ENCODE measurements around the genes PTGIS and SPATA2.

GRCh38 chr20:49505418-49506121 is 23.1 kb upstream of the KCNB1 start:
- PRO-cap: no peak
- RAMPAGE, long total RNA, 2 experiments: no peak in any of the 2 experiments

GRCh38 chr20:49567795-49569053 is at the start of gene PTGIS:
TSS of gene PTGIS (minus strand) at chr20:49568137.
- PRO-cap: bidirectional peak, plus-strand start at chr20:49568082, minus-strand start at chr20:49568083
- RAMPAGE, long total RNA, 2 experiments: start-site peak on the minus strand in 1 of 2 experiments, at chr20:49568078-49568137 at its widest, 39 reads per replicate

DNA sequence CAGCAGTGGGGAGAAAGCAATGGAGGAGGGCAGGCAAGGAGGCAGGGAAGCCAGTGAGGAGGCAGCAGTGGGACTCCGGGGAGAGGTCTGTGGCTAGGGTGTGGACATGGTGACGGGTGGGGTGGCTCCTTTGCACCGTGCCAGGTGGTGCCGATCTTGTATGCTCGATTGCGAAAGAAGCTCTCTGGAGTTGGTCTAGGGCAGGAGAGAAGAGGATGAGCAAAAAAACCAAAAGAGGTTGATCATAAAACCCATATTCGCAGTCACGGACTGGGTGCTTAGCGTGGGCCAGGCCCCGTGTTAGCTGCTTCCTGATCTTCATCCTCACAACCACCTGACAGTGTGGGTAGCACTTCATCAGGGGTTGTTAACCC is 16.8 kb upstream of the PTGIS start:
- PRO-cap: no peak
- RAMPAGE, long total RNA, 2 experiments: no peak in any of the 2 experiments

- PRO-cap: no peak
- RAMPAGE, long total RNA, 2 experiments: no peak in any of the 2 experiments
Observed at GRCh38 chr20:49585911-49586275, 18.0 kb upstream of the PTGIS start.

DNA sequence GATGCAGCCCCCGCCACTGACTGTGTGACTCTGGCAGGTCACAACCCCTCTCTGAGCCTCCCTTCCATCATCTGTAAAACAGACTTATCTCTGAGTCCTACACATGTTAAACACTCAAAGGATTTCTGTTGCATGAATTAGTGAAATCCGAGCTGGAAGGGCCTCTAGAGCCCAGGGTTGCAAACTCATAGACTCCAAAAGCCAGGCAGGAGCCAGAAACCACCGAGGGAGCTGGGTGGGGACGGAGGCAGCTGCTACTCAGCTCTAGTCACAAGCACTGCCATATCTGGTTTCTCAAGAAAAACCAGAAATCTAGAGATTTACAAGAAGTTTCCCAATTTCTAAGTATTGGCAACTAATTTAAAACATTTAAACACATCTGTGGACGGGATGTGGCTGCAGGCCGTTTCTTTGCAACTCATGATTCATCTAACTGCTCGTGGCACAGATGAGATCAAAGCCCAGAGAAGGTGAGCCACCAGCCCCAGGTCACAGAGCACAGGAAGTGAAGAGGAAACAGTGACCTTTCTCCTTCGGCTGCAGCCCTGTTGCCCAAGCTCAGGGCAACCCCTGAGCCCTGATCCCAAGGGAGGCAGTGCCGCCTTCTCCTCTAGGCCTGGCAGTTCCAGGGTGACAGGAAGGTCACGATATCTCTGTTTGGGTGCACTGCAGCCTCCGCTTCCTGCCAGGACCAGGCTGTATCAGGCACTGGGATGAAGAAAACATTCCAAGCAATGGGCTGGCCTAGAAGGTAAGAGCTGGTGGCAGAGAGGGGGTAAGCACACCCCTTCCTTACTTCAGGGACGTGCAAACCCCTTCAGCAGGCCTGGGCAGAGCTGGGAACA is 26.4 kb upstream of the PTGIS start:
- PRO-cap: no peak
- RAMPAGE, long total RNA, 2 experiments: no peak in any of the 2 experiments

- PRO-cap: no peak
- RAMPAGE, long total RNA, 2 experiments: no peak in any of the 2 experiments
Observed at GRCh38 chr20:49690808-49691695, 22.6 kb downstream of the B4GALT5 start.

GRCh38 chr20:49712852-49713061 is 921 bp downstream of the B4GALT5 start:
- PRO-cap: no peak
- RAMPAGE, long total RNA, 2 experiments: no peak in any of the 2 experiments

- PRO-cap: no peak
- RAMPAGE, long total RNA, 2 experiments: no peak in any of the 2 experiments
Observed at GRCh38 chr20:49766951-49767543, 45.6 kb upstream of the SLC9A8 start.

- PRO-cap: no peak
- RAMPAGE, long total RNA, 2 experiments: no peak in any of the 2 experiments
Observed at GRCh38 chr20:49888119-49889088, 26.9 kb downstream of the SPATA2 start.

- PRO-cap: no peak
- RAMPAGE, long total RNA, 2 experiments: no peak in any of the 2 experiments
Observed at GRCh38 chr20:49890027-49890696, 25.2 kb downstream of the SPATA2 start.

- PRO-cap: no peak
- RAMPAGE, long total RNA, 2 experiments: no peak in any of the 2 experiments
Observed at GRCh38 chr20:49892668-49893528, 22.4 kb downstream of the SPATA2 start.

DNA sequence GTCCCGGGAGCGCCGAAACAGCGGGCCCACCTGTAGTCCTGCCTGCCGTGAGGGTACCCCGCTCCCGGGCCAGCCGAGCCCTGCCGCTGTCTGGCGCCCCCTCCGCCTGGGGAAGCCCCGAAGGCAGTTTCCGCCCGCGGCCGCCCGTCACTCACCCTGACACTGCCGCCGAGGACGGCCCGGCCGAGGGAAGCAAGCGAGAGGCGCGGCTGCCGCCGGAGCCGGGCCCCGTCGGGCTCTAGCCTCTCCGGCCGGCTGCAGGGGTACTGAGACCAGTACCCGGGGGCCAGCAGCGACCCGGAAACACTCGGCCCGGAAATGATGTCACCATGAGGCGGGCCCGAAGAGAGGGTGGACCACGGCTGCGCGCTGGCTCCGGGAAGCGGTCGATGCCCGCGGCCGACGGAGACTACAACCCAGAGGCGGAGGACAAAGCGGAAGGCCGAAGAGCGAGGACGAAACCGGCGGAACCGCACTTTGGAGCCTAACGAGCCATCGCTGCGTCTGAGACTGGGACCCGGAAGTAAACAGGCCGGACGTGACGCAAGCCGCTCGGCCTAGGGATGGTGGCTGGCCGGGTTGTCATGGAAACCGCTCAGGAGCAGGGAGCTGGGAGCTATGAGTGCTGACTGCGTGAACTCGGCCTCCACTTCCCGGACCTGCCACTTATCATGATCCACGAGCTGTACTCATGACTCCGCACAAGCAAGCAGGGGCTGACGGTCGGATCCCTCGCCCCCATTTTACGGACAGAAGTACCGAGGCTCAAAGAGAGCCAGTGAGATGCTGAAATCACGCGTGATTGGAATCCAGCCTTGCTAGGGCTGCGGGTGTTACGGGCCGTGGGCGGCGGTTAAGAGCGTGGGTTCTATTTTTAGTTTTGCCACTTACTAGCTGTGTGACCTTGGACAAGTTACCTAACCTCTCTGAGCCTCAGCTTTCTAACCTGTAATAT is at the start of gene SPATA2:
SPATA2 (minus strand) TSS at position 305 of the 955 bp plus-strand sequence.
- PRO-cap: bidirectional peak, plus-strand start at position 598 of the sequence, minus-strand start at position 305 of the sequence
- RAMPAGE, long total RNA, 2 experiments: start-site peak on the minus strand in 2 of 2 experiments, centred at positions 263 to 310 of the sequence, 16 to 21 reads per replicate

- PRO-cap: no peak
- RAMPAGE, long total RNA, 2 experiments: no peak in any of the 2 experiments
Observed at GRCh38 chr20:50109990-50110946, 2.7 kb downstream of the UBE2V1 start.

GRCh38 chr20:50189649-50189795 is 1.1 kb upstream of the CEBPB start:
- PRO-cap: no peak
- RAMPAGE, long total RNA, 2 experiments: no peak in any of the 2 experiments

- PRO-cap: no peak
- RAMPAGE, long total RNA, 2 experiments: no peak in any of the 2 experiments
Observed at GRCh38 chr20:50195037-50196039, 4.7 kb downstream of the CEBPB start.

DNA sequence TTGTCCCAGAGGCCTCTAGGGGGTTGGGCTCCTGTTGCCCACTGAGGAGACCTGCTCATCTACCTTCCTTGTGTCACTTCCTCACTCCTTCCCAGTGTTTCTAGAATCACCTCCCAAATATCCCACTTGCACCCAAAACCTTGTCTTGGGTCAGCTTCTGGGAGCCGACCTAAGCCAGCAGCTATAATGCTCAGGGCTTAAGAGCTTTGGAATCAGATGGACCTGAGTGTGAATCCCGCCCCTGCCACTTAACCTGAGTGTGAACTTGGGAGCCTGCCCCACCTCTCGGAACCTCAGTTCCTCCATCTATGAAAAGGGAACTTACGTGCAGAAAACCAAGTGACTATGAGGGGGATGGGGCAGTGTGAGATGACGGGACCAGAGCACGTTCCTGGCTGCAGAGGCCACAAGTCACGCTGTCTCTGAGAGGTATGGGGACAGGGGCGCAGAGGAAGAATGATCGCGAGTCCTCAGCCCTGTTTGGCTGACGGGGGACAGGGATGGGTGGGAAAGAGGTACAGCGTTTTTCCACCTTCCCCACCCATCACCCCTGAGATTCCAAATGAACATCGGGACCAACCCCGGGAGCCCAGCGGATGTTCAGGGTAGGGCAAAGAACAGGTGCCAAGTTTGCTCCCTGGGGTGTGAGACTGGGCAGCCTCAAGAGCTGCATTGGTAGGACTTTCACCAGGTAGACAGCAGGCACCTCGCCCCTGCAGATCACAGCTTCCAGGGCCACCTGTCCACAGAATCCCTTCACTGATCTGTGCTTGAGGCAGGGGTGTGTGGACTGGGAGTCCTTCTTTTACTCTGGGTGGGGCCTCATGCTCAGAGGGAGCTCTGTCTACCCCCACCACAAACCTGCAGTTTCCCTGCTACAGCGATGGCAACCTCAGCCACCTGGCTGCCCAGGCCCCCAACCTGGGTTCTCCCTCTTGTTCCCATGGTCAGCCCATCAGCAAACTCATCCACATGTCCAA is 85.6 kb downstream of the CEBPB start:
- PRO-cap: unidirectional peak, plus-strand start at position 357 of the sequence
- RAMPAGE, long total RNA, 2 experiments: no peak in any of the 2 experiments

DNA sequence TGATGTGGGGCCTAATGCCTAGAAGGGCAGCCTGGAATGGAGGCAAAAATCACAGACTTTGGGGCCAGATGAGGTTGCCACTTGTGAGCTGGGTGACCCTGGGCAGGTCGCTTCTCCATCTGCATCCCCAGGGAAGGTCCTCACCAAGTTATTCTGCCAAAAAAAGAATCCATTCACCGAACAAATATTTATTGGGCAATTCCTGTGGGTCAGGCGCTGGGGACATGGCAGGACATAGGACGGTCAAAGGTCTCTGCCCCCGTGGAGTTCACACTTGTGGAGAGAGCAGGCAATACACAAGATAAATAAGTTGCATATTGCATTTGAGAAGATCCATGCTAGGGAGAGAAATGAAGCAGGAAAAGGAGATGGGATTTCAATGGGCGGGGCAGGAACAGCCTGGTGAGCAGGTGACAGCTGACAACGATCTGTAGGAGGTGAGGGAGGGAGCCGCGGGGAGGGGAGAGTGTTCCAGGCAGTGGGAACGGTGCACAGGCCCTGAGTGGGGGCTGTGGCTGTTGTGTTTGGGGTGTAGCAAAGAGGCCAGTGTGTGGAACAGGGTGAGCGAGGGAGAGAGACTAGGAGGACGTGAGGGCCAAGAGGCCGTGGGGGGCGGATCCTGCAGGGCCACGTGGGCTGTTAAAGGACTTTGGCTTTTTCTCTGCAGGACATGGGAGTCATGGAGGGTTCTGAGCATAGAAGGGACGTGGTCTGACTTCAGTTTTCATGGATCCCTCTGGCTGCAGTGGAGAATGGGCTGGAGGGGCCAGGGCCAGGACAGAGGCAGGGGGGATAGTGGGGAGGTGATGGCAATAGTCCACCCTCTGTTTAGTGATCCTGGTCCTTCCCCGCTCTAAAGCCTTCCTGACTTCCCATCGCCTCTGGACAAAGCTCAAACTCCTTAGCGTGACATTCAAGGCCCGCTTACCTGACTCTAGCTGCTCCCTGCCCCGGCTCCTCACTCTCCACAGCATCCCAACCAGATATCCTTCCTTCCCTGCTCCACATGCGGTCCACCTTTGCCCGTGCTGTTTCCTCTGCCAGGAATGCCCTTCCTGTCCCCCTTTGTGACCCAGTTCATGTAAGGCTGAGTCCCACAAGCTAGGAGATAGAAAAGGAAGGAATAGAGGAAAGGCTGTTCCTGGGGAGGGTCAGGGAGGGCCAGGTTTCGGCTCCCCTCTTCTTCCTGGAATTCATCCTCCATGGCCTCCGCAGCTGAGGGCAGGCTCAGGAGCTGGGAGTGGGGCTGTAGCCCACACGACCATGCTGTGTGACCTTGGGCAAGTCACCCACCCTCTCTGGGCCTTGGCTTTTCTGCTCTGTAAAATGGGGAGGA is 115.7 kb downstream of the CEBPB start:
- PRO-cap: unidirectional peak, plus-strand start at position 671 of the sequence
- RAMPAGE, long total RNA, 2 experiments: no peak in any of the 2 experiments

- PRO-cap: no peak
- RAMPAGE, long total RNA, 2 experiments: no peak in any of the 2 experiments
Observed at GRCh38 chr20:50335193-50335392, 144.5 kb downstream of the CEBPB start.

DNA sequence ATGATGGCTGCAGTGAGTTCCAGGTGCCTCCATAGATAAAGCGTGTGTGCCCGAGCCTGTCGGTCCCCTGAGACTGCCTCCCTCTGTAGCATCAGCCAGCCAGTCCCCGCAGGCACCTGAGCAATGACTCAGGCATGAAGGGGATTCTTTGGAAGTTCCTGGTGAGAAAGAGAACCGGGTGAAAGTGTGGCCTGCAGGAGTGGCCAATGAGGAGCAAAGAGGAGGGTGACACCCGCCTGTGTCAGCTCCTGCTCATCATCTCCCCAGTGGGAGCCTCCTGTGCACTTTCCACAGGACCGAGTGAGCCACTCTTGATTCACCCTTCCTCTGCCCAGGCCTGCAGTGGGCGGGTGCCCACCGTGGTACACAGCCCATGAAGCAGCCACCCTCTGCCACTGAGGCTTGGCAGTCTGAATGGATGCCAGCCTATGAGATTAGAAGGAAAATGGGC is 71.2 kb upstream of the PTPN1 start:
- PRO-cap: unidirectional peak, minus-strand start at position 113 of the sequence
- RAMPAGE, long total RNA, 2 experiments: no peak in any of the 2 experiments

- PRO-cap: no peak
- RAMPAGE, long total RNA, 2 experiments: no peak in any of the 2 experiments
Observed at GRCh38 chr20:50468136-50468378, 42.1 kb upstream of the PTPN1 start.

Measured in body of pancreas (tissue), 2 donors.